Upper lobe of left lung (tissue), 5 donors: ENCODE measurements around a stretch of chr4.

- PRO-cap, 2 experiments, result no peak in any of the 2 experiments
- RAMPAGE, long total RNA, 4 experiments, result no peak in any of the 4 experiments
Observed at GRCh38 chr4:48633793-48634529, 143.9 kb downstream of the ZAR1 start.

GRCh38 chr4:48669136-48669556, 110.9 kb downstream of the FRYL start:
- PRO-cap, 2 experiments, result no peak in any of the 2 experiments
- RAMPAGE, long total RNA, 4 experiments, result no peak in any of the 4 experiments

DNA sequence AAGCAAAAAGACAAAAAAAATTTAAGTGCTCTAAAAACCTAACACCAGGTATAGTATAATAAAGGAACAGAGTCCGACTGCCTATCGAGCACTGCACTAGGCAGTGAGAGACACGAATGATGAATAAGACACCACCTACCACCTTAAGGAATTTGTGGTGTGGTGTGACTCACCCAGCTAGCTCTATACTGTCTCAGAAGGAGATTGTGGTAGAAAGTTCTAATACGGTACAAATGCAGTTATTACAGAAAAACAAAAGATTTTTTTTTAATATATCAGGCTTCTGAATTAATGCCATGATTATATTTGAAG, 80.2 kb downstream of the FRYL start:
- PRO-cap, 2 experiments, result no peak in any of the 2 experiments
- RAMPAGE, long total RNA, 4 experiments, result no peak in any of the 4 experiments

GRCh38 chr4:49161026-49161485, 175.0 kb downstream of the CWH43 start:
- PRO-cap, 2 experiments, result no peak in any of the 2 experiments
- RAMPAGE, long total RNA, 4 experiments, result no peak in any of the 4 experiments

DNA sequence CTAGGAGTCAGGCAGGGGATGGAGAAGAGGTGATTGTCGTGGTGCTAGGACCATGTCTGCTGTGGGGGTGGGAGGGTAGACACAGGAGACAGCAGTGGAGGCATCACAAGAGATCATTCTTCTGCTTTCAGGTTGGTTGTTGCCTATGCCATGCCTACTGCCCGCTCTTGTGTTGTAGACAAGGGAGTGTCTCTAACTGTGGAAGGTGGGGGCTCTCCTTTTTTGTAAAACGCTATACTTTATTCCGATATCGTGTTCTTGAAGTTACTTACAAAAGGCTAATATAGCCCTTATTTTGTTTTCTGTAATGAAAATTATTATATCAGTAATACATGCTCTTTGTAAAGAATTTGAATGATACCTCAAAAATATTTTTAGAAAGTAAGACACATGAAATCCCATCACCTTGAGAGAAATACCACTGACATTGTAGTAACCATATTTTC, 43.4 kb downstream of the ERVMER34-1 start:
- PRO-cap, 2 experiments, result no peak in any of the 2 experiments
- RAMPAGE, long total RNA, 4 experiments, result no peak in any of the 4 experiments

- PRO-cap, 2 experiments, result peak in 2 of 2 experiments; most common plus-strand start chr4:52712504 (in 1); most common minus-strand start chr4:52712223 (in 1)
- RAMPAGE, long total RNA, 4 experiments, result start-site peak on the plus strand in 3 of 4 experiments, at chr4:52712450-52712510 at its widest, 73 to 544 reads per replicate
Observed at GRCh38 chr4:52712087-52713088, 38.8 kb downstream of the ERVMER34-1 start.

GRCh38 chr4:52914112-52914641, 52.1 kb downstream of the RASL11B start:
- PRO-cap, 2 experiments, result no peak in any of the 2 experiments
- RAMPAGE, long total RNA, 4 experiments, result no peak in any of the 4 experiments

- PRO-cap, 2 experiments, result no peak in any of the 2 experiments
- RAMPAGE, long total RNA, 4 experiments, result no peak in any of the 4 experiments
Observed at GRCh38 chr4:53101429-53101665, 239.2 kb downstream of the RASL11B start.

DNA sequence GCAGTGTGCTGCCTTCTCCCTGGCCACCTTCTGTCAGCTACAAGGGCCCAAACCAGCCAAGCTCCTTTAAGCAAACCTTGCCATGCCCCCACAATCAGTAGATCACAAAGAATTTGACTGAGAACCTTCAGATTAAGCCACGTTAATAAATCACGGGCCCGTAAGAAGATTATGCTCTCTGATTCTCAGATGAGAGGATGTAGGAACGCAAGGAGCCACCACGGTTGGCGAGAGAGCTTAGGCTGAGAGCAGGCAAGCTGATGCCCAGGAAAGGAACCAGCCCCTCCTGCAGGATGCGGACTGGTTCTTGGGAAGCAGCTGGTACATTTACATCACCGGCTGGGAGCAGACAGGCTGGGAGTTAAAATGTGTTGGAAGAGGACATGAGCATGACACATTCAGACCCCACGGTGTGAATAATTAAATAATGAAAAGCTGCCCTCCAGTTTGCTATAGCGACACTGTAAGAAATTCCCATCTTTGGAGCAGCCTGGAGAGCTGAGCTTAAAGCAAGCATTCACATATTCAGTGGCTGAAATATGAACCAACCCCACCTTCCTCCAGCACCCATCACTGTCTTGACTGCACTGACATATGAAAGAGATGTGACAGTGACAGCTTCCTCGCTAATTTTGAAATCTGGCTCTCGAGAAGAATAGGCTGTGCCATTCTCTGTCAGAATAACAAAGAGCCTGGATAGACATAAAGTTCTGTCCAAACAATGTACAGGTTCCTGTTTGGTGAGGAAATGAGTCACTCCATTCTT, 33.1 kb downstream of the LNX1 start:
- PRO-cap, 2 experiments, result no peak in any of the 2 experiments
- RAMPAGE, long total RNA, 4 experiments, result no peak in any of the 4 experiments

DNA sequence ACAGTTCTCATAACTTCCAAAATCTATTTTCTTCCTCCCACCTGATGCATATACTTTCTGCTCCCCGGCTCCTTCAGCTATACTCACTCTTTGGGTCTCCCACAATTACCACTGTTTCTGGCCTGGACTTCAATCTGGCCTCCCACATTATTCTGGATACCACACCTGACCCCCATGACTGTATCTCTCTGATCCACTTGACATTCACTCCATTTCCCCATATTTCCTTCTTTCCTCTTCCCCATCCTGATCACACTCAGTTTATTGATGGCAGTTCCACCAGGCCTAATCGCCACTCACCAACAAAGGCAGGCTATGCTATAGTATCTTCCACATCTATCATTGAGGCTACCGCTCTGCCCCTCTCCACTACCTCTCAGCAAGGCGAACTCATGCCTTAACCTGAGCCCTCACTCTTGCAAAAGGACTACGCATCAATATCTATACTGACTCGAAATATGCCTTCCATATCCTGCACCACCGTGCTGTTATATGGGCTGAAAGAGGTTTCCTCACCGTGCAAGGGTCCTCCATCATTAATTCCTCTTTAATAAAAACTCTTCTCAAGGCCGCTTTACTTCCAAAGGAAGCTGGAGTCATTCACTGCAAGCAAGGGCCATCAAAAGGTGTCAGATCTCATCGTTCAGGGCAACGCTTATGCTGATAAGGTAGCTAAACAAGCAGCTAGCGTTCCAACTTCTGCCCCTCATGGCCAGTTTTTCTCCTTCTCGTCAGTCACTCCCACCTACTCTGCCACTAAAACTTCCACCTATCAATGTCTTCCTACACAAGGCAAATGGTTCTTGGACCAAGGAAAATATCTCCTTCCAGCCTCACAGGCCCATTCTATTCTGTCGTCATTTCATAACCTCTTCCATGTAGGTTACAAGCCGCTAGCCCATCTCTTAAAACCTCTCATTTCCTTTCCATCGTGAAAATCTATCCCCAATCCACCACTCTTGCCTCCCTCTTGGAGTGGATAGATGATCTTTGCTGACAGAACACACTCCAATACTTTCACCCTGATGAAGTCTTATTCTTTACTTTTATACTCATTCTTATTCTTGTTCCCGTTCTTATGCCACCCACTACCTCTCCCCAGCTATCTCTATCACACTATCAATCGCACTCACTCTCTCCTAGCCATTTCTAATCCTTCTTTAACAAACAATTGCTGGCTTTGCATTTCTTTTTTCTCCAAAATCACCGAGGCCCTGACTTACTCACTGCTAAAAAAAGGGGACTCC, 40.6 kb downstream of the CHIC2 start:
- PRO-cap, 2 experiments, result no peak in any of the 2 experiments
- RAMPAGE, long total RNA, 4 experiments, result start-site peak on the minus strand in 1 of 4 experiments, centred at position 141 of the sequence, 14 reads per replicate

GRCh38 chr4:54658236-54659285, 804 bp downstream of the KIT start:
- PRO-cap, 2 experiments, result no peak in any of the 2 experiments
- RAMPAGE, long total RNA, 4 experiments, result no peak in any of the 4 experiments

GRCh38 chr4:54783956-54784449, 126.2 kb downstream of the KIT start:
- PRO-cap, 2 experiments, result no peak in any of the 2 experiments
- RAMPAGE, long total RNA, 4 experiments, result no peak in any of the 4 experiments

DNA sequence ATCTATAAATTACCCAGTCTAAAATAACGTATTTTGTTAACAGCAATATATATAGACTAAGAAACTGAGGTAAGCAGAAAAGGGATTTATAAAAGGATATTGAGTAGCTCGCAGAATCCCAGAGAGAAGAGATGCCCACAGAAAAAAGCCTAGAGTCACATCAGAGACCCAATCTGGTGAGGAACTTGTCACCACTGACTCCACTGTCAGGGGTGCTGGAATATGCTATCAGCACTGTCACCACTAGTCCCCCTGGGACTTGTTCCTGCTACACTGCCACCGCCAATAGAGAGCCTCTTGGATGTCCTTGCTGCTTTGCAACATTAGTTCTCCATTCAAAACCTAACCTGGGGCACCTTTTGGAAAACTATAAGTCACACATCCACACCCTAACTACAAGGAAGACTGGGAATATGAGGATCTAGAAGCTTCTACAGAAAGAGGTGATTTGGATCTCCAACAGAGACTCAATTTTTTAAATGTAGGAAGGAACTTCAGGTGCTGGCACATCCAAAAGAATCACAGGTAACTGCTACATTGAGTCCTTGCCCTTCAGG, 125.1 kb downstream of the KDR start:
- PRO-cap, 2 experiments, result no peak in any of the 2 experiments
- RAMPAGE, long total RNA, 4 experiments, result no peak in any of the 4 experiments

DNA sequence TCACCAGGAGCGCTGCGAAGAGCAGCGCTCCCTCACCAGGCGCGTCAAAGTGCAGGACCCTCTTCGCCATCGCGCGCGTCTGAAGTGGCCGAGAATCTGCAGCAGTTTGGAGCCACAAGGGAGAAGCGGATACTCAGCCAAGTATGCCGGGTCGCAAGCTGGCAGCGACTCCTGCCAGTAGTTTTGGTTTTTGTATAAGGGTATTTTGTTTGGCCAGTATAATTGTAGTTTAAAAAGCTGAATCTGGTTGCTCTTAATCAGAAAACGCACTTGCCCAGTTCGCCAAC, 462 bp upstream of the KDR start:
- PRO-cap, 2 experiments, result no peak in any of the 2 experiments
- RAMPAGE, long total RNA, 4 experiments, result no peak in any of the 4 experiments

DNA sequence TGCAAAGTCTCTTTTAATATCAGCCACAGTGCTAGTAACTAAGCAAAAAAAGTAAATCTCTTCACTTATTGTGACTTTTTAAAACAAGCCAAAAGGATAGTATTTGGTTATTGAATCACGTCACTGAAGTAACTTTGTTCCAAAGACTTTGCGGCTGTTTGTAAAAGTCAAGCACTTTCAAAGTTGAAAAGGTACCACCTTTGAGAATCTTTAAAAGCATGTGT, 84.9 kb upstream of the SRD5A3 start:
- PRO-cap, 2 experiments, result no peak in any of the 2 experiments
- RAMPAGE, long total RNA, 4 experiments, result no peak in any of the 4 experiments

DNA sequence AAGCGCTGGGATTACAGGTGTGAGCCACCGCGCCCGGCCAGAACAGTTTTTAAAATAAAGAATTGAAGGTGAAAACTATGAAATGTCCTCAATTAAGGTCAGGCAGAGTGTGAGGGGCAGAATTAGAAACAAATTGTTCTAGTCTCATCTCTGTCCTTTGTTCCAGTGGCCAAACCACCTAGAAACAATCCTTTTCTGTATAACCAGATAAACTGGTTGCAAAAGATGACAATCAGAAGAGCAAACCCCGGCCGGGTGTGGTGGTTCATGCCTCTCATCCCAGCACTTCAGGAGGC, 14.9 kb downstream of the SRD5A3 start:
- PRO-cap, 2 experiments, result no peak in any of the 2 experiments
- RAMPAGE, long total RNA, 4 experiments, result no peak in any of the 4 experiments

- PRO-cap, 2 experiments, result no peak in any of the 2 experiments
- RAMPAGE, long total RNA, 4 experiments, result no peak in any of the 4 experiments
Observed at GRCh38 chr4:55420519-55421139, 24.9 kb downstream of the TMEM165 start.

DNA sequence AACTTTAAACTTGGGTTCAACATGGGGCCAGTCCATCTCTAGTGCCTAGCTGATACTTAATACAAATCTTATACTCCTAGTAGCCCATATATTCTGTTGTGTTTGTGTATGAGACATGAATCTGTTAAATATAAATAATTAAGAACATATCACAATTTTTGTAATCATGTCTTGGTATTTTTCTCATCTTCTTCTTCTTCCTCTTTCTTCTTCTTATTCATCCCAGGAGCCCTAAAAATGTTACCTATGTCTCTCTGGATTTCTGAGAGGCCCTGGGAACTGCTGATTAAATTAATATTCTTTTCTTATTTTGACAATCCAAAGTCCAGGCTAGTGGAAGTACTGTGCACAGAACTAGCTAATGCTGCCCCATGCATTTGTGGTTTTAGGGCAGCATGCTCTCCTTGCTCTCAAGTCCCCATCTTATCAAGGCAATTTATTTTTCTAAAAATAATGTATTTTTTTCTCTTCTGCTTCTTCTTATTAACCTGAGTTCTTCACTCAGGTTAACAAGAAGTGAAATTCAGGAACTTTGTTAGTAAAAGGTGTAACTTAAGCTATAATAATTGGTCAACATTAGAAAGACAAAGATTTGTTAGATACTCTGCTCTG, 1.6 kb upstream of the PDCL2 start:
- PRO-cap, 2 experiments, result no peak in any of the 2 experiments
- RAMPAGE, long total RNA, 4 experiments, result no peak in any of the 4 experiments

- PRO-cap, 2 experiments, result peak in 2 of 2 experiments; most common plus-strand start chr4:55949284 (in 2)
- RAMPAGE, long total RNA, 4 experiments, result no peak in any of the 4 experiments
Observed at GRCh38 chr4:55949212-55949835, 579 bp downstream of the CEP135 start.

DNA sequence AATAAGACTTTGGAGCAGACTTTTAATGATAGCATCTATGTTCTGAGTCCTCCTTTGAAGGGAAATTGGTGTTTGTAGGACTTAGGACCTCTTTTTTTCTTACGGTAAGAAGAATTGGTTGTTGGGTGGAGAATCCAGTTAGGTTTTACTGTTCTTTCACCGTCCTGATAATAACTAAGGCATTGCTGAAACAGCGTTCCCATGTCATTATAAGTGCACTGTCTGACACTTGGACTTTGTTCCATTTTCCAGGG, 119.8 kb downstream of the AASDH start:
- PRO-cap, 2 experiments, result no peak in any of the 2 experiments
- RAMPAGE, long total RNA, 4 experiments, result no peak in any of the 4 experiments